ENCODE measurements around the genes KLHL14, ASXL3 and ZSCAN30.

DNA sequence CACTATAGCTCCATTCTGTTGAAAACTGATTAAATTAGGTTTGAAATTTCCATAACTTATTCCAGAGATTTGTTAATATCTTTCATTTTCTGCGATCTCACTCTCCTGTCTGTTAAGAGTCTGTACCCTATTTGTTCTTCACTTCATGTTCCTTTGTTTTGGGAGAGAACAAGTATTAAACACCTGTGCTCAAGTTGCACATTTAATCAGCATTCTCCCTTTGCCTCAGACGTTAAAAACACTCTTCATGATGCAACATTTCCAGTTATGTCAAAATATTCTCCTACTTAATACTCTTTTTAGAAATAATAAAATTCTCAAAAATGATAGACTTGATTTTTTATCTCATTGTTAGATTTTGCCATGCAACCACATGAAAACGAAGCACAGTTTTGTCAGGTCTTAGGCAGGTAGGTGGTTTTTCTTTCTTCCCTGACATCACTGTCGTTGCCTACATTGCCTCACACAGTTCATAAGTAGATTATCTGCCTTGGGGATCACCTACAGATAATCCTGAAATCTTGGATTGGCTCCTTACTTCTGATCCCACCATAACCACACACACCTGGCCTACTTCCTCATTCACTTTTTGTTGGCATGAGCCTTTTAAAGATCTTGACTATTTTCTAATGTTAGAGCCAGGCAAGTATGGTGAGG, 109.8 kb downstream of the GAREM1 start:
- PRO-cap, 2 experiments, result no peak in any of the 2 experiments
- RAMPAGE, long total RNA, 4 experiments, result no peak in any of the 4 experiments

- PRO-cap, 2 experiments, result no peak in any of the 2 experiments
- RAMPAGE, long total RNA, 4 experiments, result start-site peak on the minus strand in 1 of 4 experiments, at chr18:32378794-32379303 at its widest, 8 reads per replicate
Measured at GRCh38 chr18:32378596-32379276, 91.9 kb downstream of the GAREM1 start.

GRCh38 chr18:32772829-32773564, at the start of gene KLHL14:
KLHL14 (minus strand) TSS chr18:32773023.
- PRO-cap, 2 experiments, result no peak in any of the 2 experiments
- RAMPAGE, long total RNA, 4 experiments, result no peak in any of the 4 experiments

DNA sequence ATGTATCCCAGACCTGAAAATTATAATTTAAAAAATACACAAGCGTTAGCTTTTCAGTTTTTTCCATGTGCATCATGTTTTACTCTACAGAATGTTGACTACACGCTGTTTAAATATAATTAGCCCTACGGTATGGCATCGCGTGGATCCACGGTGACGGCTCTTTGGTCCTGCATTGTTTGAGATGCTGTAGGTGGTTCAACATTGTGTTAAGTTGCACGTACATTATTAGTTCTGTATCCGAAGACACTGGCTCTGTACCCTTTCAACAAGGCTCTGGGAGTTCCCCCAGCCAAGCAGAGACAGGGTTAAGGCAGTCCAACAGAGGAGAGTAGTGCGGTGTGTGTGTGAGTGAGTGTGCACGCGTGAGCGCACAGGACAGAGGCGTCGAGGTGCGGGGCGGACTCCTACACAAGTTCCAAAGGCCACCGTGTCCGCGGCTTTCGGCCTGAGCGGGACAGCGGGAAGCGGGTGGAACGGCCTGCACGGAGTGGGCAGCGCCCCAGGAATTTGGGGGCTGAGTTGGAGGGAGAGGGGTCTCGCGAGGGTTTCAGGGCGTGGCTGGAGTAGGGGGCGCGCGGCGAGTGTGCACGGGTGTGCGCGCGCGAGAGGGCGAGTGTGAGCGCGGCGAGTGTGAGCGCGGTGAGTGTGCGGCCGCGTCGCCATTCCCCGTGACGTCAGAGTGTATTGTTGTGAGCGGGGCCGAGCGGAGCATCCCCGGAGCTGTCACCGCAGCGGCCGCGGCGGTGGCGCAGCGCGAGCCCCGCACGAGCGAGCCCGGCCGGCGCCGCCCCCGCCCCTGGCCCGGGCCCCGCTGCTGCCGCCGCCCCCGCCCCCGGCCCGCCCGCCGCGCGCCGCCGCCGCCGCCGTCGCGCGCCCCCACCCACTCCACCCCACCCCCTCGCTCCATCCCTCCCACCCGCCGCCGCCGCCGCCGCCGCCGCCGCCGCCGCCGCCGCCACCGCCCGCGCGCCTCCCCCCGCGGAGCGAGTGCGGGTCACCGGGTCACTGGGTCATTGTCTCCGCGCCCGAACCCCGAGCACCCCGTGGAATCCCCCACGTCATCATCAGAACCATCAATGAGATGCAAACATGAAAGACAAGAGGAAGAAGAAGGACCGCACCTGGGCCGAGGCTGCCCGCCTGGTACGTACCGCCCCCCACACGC, at the start of gene ASXL3:
Gene ASXL3 (plus strand): TSS at position 680 of the 1,168 bp plus-strand sequence.
- PRO-cap, 2 experiments, result peak in 1 of 2 experiments; most common plus-strand start position 1,013 of the sequence (in 1); most common minus-strand start position 679 of the sequence (in 1)
- RAMPAGE, long total RNA, 4 experiments, result no peak in any of the 4 experiments

GRCh38 chr18:34493162-34493522, 217.0 kb upstream of the DTNA start:
- PRO-cap, 2 experiments, result peak in 1 of 2 experiments; most common plus-strand start chr18:34493344 (in 1)
- RAMPAGE, long total RNA, 4 experiments, result start-site peak on the plus strand in 2 of 4 experiments, at chr18:34493328-34493398 at its widest, 5 to 56 reads per replicate

- PRO-cap, 2 experiments, result no peak in any of the 2 experiments
- RAMPAGE, long total RNA, 4 experiments, result no peak in any of the 4 experiments
Measured at GRCh38 chr18:34817881-34818566, 107.9 kb downstream of the DTNA start.

GRCh38 chr18:34880858-34881179, 160.4 kb upstream of the MAPRE2 start:
- PRO-cap, 2 experiments, result no peak in any of the 2 experiments
- RAMPAGE, long total RNA, 4 experiments, result no peak in any of the 4 experiments

GRCh38 chr18:35050573-35051220, 9.5 kb downstream of the MAPRE2 start:
- PRO-cap, 2 experiments, result peak in 1 of 2 experiments; most common minus-strand start chr18:35050738 (in 1)
- RAMPAGE, long total RNA, 4 experiments, result no peak in any of the 4 experiments

DNA sequence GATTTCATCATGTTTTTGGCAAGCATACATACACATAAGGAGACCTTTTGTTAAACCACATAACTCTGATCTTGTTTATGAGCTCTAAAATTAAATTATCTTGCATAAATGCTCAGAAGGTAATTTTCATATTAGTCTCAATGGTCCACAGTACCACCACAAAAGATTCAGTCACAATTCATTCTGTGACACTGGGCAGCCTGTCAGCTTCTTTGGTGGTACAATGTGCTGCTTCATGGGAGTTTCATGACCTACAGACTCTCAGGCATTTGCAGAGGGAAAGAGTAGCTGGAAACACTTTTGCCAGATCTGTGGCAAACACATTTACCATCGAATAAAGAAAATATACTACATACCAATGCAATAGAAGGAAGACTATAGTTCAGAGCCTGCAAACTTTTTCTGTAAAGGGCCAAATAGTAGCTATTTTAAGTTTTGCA, 51.3 kb upstream of the ZNF397 start:
- PRO-cap, 2 experiments, result no peak in any of the 2 experiments
- RAMPAGE, long total RNA, 4 experiments, result no peak in any of the 4 experiments

DNA sequence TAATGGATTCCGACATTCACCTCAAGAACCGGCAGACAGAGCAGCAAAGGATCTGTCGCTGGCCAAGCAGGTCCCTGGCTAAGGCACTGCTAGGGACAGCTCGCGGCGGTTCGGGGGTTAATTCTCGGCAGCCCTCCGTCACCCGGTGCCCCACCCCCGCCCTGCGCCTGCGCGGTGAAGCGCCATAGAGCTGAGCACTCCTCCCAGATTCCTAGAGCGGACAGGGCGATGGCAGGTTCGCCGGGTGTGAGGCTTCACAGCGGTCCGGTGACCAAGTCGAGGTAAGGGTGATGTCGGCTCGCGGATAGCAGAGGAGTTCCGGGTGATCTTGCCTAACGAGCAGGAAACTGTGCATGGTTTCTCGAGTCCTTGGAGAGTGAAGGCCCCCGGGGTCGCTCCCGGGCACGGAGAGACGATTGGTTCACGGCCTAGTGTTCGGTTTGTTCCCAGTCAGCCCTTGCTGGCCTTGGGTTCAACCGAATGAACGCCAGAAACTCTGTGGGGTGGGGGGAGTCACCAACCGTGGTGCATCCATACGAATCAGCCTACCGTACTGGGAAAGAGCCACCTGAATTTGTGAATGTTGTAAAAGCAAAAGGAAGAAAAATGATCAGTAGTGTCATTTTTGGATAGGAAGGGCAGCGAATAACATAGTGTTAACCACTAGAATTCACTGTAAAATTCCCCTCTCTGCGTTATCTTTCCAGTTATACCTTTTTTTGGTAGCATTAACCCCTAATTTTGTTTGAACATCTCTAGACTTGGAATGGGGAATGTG, at the start of gene ZSCAN30:
Gene ZSCAN30 (minus strand): TSS at position 119 of the 778 bp plus-strand sequence.
- PRO-cap, 2 experiments, result peak in 2 of 2 experiments; most common plus-strand start position 206 of the sequence (in 1); most common minus-strand start position 91 of the sequence (in 1)
- RAMPAGE, long total RNA, 4 experiments, result start-site peak on the plus strand in 4 of 4 experiments, centred at positions 222 to 262 of the sequence, 20 to 360 reads per replicate; start-site peak on the minus strand in 3 of 4 experiments, centred at positions 91 to 113 of the sequence, 21 to 37 reads per replicate

- PRO-cap, 2 experiments, result no peak in any of the 2 experiments
- RAMPAGE, long total RNA, 4 experiments, result no peak in any of the 4 experiments
Measured at GRCh38 chr18:35337157-35337991, 6.8 kb downstream of the ZNF24 start.

- PRO-cap, 2 experiments, result peak in 1 of 2 experiments; most common minus-strand start chr18:35458961 (in 1)
- RAMPAGE, long total RNA, 4 experiments, result no peak in any of the 4 experiments
Measured at GRCh38 chr18:35458686-35459533, 38.9 kb downstream of the INO80C start.

DNA sequence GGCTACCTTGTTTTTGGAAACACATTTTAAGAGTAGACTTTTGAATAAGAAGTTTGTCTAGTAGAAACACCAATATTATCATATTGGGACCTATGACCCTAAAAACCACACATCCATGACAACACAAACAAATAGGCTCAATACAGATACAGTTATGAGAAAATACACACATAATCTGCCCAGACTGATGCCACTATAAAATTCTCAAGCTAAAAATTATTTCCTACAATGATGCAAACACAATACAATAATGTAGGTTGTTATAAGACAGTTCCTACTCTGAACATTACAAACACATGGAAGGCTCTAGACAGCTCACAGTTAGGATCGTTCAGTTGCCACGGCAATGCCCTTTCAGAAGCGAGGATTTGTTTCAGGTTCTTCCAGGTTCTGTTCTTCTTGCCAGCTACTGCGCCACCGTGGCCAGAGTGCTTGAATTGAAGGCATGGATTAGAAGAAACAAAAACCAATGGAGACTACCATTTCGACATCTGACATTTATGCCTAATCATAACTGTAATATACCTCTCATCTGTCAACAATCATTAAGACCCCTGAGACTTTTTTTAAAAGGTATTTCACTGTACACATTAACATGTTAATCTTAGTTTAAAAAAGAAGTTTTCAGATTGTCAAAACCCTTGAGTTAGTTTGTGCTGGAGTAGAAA, 18.6 kb downstream of the INO80C start:
- PRO-cap, 2 experiments, result no peak in any of the 2 experiments
- RAMPAGE, long total RNA, 4 experiments, result no peak in any of the 4 experiments

DNA sequence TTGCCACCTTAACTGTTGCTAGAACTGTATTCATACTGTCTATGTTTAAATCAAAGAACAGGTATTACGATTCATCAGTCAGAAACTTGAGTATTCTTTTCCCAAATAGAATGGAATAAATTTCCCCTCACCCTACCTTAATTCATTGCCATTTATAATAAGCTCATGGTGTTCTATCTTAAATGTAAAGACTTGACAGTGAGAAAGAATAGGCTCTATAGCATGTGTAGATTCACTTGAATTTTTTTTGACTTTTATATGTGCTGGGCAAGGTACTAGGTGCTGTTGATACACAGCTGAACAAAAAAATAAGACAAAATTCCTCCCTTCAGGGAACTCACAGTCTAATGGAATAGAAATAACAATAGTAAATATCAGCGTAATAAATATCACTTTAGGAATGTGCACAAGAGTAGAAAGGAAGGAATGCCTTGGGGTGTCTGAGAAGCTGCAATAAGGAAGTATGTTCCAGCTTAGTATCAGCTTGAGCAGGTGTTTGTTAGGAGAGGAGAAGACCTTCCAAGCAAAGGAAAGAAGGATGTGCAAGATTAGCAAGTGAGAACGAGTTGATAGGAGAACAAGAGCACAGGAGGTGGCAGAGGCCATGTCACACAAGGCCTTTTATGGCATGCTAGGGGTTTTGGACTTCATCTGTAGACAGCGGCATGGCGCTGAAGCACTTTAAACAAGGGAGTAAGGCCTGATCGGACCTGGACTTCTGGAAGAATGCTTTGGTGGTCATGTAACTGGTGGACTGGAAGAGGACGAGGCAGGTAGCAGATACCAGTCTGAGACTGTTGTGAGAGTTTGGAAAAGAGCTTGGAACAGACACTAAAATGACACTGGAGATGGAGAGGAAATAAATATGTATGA, 74.7 kb downstream of the GALNT1 start:
- PRO-cap, 2 experiments, result no peak in any of the 2 experiments
- RAMPAGE, long total RNA, 4 experiments, result no peak in any of the 4 experiments

GRCh38 chr18:35771532-35771926, 190.0 kb downstream of the GALNT1 start:
- PRO-cap, 2 experiments, result no peak in any of the 2 experiments
- RAMPAGE, long total RNA, 4 experiments, result no peak in any of the 4 experiments

DNA sequence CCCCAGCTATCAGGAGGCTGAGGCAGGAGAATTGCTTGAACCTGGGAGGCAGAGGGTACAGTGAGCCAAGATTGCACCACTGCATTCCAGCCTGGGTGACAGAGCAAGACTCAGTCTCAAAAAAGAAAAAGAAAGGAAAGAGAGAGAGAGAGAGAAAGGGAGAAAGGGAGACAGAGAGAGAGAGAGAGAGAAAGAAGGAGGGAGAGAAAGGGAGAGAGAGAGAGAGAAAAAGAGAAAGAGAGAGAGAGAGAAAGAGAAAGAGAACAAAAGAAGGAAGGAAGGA, 141.9 kb upstream of the C18orf21 start:
- PRO-cap, 2 experiments, result no peak in any of the 2 experiments
- RAMPAGE, long total RNA, 4 experiments, result no peak in any of the 4 experiments

- PRO-cap, 2 experiments, result no peak in any of the 2 experiments
- RAMPAGE, long total RNA, 4 experiments, result no peak in any of the 4 experiments
Measured at GRCh38 chr18:36127985-36128810, 942 bp downstream of the SLC39A6 start.

- PRO-cap, 2 experiments, result no peak in any of the 2 experiments
- RAMPAGE, long total RNA, 4 experiments, result no peak in any of the 4 experiments
Measured at GRCh38 chr18:36155874-36156437, 26.3 kb downstream of the ELP2 start.

DNA sequence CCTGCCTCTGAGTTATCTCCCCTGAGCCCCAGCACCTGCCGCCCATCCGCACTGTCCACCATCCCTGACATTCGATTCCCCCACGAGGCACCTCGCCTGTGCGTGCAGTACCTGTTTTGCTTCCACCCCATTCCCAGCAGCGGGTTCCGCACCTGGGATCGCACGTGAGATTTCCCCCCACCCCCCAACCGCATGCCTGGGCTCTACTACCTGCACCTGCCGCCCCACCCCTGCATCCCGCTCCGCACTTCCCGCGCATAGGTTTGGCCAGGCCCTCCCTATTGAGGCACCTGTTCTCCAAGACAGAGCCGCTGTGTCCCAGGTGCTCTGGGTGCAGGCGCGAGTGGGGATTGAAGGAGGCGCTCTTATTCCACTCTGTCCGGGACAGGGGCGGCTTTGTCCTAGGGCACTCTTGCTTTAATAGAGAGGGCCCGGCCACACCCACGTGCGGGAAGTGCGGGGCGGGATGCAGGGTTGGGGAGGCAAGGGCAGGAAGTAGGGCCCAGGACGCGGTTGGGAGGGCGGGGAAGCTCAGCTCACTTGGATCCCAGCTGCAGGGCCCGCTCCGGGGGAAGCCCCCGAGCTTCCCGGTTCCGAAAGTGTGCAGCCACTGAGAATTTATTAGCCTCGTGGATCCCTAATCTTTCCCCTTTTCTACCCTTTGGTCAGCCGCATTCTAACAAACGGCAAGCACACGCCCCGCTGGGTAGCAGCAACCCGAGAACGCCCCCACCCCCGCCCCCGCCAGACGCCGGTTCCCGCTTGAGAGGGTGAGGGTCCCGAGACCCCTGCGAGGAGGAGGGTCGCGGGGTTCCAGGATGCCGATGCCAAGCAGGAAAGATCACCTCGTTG, 681 bp upstream of the MOCOS start:
- PRO-cap, 2 experiments, result peak in 2 of 2 experiments; most common plus-strand start position 505 of the sequence (in 2)
- RAMPAGE, long total RNA, 4 experiments, result no peak in any of the 4 experiments

GRCh38 chr18:36195123-36195990, 8.1 kb downstream of the MOCOS start:
- PRO-cap, 2 experiments, result no peak in any of the 2 experiments
- RAMPAGE, long total RNA, 4 experiments, result start-site peak on the plus strand in 1 of 4 experiments, at chr18:36195322-36195898 at its widest, 8 reads per replicate

All from upper lobe of left lung (tissue), 5 donors.